Body of pancreas (tissue), 2 donors: ENCODE measurements around the gene PEX12.

- PRO-cap: no peak
- RAMPAGE, long total RNA, 2 experiments: no peak in any of the 2 experiments
Measured at GRCh38 chr17:35046437-35047069, 17.0 kb downstream of the RFFL start.

GRCh38 chr17:35059898-35060459 is 3.5 kb downstream of the RFFL start:
- PRO-cap: no peak
- RAMPAGE, long total RNA, 2 experiments: no peak in any of the 2 experiments

- PRO-cap: no peak
- RAMPAGE, long total RNA, 2 experiments: no peak in any of the 2 experiments
Measured at GRCh38 chr17:35069228-35069808, 5.8 kb upstream of the RFFL start.

DNA sequence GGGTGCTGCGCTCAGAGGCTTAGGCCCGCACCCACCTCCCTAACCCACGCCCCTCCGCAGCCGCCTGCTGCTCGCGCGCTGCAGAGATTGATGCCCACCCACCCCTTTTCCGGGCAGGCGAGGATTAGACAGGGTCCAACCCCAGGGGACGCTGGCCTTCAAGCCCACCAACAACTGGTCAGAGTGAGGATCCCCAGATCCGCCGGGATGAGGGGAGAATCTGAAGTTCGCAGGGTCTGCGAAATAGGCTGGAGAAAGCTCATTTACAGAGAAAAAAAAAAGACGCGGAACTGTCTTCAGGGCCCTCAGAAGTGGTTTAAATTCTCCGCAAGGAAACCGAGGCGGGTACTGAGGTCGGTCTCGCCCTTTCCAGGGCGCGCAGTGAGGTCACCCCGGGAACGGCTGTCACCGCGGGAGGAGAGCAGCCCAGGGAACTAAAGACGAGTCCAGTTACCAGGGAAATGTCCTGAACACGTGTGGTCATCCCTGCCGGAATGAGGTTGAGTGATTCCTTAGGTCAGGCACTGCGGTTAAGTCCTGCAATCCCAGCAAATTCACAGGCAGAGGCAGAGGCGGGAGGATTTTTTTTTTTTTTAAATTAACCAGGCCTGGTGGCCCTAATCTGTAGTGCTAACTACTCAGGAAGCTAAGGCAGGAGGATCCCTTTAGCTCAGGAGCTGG is 27.7 kb downstream of the SLFN11 start:
- PRO-cap: no peak
- RAMPAGE, long total RNA, 2 experiments: no peak in any of the 2 experiments

DNA sequence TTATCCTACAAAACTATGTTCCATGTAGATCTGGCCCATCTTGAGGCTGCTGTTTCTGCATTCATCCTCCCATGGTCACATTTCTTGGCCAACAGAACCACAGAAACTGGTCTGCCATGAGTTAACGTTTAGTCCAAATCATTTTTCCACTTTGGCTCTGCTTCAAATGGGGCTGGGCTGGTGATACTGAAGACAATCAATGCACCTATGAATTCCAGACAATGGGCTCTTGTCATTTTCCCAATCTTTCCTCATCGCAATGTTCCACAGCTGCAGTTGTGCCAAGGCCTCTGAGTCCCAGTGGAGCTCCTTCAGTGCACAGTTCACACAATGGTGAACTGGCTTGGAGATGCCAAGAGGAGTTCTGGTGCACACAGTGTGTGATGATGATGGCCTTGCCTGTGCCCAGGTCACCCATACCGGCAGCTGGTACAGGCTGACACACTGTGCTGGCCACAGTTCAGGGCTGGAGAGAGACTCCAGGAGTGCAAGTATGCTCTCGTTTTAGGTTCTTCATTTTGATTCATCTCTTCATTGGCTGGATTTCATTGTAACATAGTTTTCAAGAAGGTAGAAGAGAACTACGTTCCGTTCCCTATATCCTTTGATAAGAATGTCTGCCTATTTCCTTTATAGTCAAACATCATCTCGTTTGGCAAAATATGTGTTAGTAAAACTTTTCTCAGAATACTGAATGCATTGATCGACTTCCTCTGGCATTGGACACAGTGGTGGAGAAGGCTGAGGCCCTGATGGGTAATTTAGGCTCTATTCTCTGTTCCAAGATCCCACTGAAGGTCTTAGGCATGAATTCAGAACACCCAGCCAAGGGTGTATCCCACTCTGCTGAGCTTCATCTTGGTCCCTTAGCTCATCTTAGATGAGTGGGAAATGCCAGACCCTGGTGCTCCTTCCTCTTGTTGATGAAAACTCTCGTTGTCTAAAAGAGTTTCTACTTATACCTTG is 22.3 kb downstream of the SLFN12 start:
- PRO-cap: no peak
- RAMPAGE, long total RNA, 2 experiments: no peak in any of the 2 experiments

GRCh38 chr17:35577582-35578129 is 715 bp downstream of the PEX12 start:
- PRO-cap: unidirectional peak, plus-strand start at chr17:35577959
- RAMPAGE, long total RNA, 2 experiments: no peak in any of the 2 experiments

- PRO-cap: bidirectional peak, plus-strand start at chr17:35578756, minus-strand start at chr17:35578541
- RAMPAGE, long total RNA, 2 experiments: start-site peak on the minus strand in 1 of 2 experiments, at chr17:35578541-35578571 at its widest, 25 reads per replicate
Measured at GRCh38 chr17:35578130-35579134, at the start of gene PEX12. Gene PEX12 (minus strand): TSS chr17:35578571.

DNA sequence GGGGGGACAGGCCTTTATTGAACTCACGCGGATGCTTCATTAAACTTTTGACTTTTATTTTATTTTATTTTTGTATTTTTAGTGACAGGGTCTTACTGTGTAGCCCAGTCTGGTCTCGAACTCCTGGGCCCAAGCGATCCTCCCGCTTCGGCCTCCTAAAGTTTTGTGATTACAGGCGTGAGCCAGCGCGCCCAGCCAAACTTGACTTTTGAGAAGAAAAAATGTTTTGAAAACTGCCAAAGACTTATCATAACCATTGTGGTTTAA is 1.1 kb downstream of the AP2B1 start:
- PRO-cap: no peak
- RAMPAGE, long total RNA, 2 experiments: no peak in any of the 2 experiments

- PRO-cap: no peak
- RAMPAGE, long total RNA, 2 experiments: no peak in any of the 2 experiments
Measured at GRCh38 chr17:35712866-35713803, 18.3 kb upstream of the RASL10B start.

- PRO-cap: no peak
- RAMPAGE, long total RNA, 2 experiments: no peak in any of the 2 experiments
Measured at GRCh38 chr17:35765797-35766695, 5.4 kb downstream of the C17orf50 start.

- PRO-cap: no peak
- RAMPAGE, long total RNA, 2 experiments: no peak in any of the 2 experiments
Measured at GRCh38 chr17:35786798-35787611, 8.4 kb downstream of the MMP28 start.

- PRO-cap: no peak
- RAMPAGE, long total RNA, 2 experiments: no peak in any of the 2 experiments
Measured at GRCh38 chr17:35791810-35792471, 3.5 kb downstream of the MMP28 start.

DNA sequence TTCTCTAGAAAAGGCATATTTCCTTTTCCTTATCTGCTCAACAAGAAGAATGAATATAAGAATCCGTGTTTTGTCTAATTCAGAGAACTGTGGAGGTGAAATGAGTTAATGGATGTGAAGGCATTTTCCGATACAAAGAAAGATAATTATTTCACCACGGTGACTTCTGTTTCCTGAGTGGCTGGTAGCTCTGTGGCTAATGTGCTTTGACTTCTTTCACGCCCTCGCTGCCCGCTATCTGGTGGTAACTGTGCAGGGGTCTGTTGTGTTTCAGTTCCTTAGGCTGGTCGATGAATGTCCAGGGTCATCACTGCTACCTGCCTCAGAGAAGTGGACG is 15.7 kb upstream of the CCL5 start:
- PRO-cap: no peak
- RAMPAGE, long total RNA, 2 experiments: no peak in any of the 2 experiments

- PRO-cap: no peak
- RAMPAGE, long total RNA, 2 experiments: no peak in any of the 2 experiments
Measured at GRCh38 chr17:36072324-36073012, 8.4 kb downstream of the CCL18 start.

DNA sequence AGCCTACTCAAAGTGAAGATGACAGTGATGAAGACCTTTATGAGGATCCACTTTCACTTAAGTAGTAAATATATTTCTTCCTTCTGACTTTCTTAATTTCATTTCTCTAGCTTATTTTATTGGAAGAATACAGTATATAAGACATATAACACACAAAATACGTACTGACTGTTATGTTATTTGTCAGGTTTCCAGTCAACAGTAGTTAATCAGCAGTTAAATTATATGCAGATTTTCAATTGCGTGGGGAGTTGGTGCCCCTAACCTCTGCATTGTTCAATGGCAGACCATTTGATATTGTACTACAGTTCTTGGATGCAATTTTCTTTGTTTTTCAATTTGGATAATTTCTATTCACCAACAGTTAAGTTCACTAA is 14.1 kb downstream of the MYO19 start:
- PRO-cap: no peak
- RAMPAGE, long total RNA, 2 experiments: no peak in any of the 2 experiments

GRCh38 chr17:36535315-36535987 is 664 bp downstream of the PIGW start:
- PRO-cap: bidirectional peak, plus-strand start at chr17:36535559, minus-strand start at chr17:36535455
- RAMPAGE, long total RNA, 2 experiments: start-site peak on the plus strand in 1 of 2 experiments, at chr17:36535493-36535560 at its widest, 9 reads per replicate

DNA sequence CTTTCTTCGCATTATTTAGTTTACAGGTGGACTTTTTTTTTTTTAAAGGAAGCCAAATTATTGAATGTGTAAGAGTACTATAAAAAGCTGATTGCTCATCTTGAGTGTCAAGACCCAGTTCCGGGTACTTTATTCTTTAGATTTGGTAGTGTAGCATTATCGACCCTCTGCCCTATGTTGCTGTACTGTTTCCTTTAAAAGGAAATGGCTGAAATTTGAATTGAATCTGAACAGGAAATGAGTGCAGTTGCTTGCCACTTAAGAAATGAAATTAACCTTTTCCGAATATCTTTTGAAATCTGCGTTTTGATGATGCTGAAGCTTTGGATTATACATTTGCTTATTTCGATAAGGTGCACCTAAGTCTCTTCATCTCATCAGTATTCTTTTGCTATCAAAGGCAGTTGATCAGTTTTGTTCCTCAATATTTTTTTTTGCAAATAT is 1.7 kb downstream of the GGNBP2 start:
- PRO-cap: no peak
- RAMPAGE, long total RNA, 2 experiments: no peak in any of the 2 experiments

DNA sequence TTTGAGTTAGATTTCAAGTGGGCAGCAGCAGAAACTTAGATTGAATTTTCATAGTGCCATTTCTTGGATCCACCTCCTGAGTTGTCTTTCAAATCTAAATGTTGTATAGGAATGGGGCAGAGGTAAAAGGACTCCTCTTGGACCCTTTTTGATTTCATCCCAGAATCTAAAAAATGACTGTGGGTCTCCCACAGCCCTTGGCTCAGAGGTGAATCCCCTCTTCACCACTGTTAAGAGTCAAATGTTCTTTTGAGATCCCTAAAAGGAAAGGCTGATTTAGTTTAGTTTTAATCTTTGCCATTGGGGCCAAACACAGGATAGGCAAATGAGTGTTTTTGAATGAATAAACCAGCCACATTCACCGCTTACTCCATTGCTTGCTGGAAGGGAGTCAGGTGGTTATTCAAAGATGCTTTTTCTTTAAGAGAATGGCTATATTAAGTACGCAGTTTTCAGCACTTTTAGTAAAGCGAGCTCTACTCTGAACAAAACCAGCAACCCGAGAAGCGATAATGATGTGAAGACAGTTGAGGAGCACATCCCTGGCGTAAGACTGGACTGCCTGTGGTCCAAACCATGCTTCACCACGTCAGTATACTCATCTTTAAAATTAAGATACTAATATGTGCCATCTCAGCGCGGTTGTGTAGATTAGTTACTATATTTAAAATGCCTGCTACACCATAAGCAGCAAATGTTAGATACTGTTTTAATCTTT is 961 bp upstream of the DHRS11 start:
- PRO-cap: unidirectional peak, plus-strand start at position 518 of the sequence
- RAMPAGE, long total RNA, 2 experiments: no peak in any of the 2 experiments

- PRO-cap: no peak
- RAMPAGE, long total RNA, 2 experiments: no peak in any of the 2 experiments
Measured at GRCh38 chr17:36600936-36601288, 471 bp upstream of the MRM1 start.

- PRO-cap: no peak
- RAMPAGE, long total RNA, 2 experiments: no peak in any of the 2 experiments
Measured at GRCh38 chr17:36642601-36642862, 41.1 kb downstream of the MRM1 start.